Endothelial cell (in vitro differentiated cells): ENCODE results near the gene RBM44.

DNA sequence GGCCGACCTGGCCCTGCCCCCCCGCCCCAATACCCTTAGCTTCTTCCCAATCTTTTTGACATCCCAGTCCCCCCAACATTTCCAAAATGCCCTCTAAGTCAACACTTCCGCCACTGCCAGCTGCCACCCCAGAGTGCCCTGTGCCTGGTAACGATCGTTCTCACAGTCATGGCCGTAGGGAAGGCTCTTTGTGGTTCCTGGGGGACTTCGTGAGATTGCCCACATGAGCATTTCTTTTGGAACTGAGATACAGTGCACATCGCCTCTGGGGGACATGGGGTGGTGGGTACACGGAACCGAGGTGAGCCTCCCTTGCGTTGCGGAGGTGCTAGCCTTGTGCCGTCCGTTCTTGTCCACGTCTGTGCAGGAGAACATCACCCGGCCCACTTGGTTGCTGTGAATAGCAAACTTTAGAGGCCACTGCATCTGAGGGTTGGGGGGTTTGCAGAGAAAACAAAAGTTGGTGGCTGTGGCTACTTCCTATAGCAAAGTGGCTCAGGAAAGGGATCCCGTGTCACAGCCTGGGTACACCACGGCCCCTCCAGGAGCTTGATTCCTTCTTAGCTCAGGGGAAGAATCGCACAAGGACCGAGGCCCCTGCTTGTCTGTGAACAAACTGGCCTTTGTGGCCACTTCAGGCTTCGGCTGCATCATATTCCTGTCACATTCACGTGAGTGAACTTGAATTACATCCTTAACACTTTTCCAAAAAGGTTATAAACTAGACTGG is 72.5 kb downstream of the LRRFIP1 start:
- PRO-cap: no peak

DNA sequence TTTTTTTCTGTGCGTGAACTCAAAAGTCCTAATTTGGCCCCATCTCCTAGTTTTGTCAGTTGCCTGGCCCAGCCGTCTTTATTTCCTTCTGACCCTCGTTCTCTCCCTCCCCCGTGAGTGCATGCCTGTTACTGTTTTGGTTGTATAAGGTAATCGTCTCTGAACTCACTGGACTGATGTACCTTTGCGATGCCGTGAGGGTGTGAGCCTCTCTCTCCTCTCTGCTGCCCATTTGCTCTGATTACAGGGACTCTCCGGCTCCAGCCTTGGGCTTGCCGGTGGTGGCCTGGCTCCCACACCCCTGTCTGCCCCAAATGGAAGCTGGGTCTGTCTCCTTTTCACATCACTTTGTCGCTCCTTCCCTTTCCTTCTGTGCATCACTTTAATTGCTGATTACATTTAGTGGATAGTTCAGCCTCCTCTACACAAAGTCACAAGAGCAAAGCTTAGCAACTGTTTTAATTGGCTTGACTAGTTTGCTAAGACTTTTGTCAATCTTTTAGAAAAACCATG is 66.4 kb upstream of the RBM44 start:
- PRO-cap: no peak

- PRO-cap: no peak
These were observed 62.1 kb upstream of the RBM44 start for GRCh38 chr2:237736069-237737223.

DNA sequence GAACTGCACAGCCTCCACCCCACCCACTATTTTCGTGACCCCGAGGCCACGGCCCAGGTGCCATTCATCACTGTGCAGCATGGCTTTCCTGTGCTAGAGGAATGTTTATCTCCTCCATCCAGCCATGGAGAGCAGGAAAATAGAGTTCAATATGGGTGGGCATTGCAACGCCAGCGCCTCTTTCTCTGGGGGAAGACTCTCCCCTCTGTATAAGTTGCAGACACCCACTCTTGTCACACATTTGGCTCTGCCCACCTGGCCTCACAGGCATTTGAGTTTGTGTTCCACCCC is 57.8 kb upstream of the RBM44 start:
- PRO-cap: no peak

DNA sequence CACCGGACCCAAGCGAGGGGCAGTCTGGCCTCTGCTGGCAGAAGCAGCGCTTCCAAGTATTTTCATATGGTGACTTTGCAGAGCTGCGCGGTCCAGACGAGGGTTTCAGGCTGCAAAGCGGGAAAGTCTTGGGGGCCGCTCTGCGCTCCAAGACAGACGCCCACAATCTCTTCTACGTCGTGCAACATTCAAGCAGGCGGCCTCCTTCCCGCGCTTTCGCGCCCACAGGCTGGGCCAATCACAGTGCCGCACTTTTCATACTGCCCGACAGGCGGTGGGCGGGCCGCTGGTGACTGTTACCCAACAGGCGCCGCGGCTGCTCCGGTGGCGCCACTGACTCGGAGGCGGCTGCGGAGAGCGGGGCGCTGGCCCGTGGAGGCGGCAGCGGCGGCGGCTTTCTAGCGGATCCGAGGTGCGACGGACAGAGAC is at the start of gene RBM44:
RBM44 (plus strand) TSS at position 330 of the 429 bp plus-strand sequence.
- PRO-cap: no peak

GRCh38 chr2:237860624-237860834 is 1.1 kb downstream of the RAMP1 start:
- PRO-cap: no peak

GRCh38 chr2:237922422-237923312 is 44.1 kb upstream of the UBE2F start:
- PRO-cap: no peak

GRCh38 chr2:237964911-237965594 is 1.8 kb upstream of the UBE2F start:
- PRO-cap: no peak

DNA sequence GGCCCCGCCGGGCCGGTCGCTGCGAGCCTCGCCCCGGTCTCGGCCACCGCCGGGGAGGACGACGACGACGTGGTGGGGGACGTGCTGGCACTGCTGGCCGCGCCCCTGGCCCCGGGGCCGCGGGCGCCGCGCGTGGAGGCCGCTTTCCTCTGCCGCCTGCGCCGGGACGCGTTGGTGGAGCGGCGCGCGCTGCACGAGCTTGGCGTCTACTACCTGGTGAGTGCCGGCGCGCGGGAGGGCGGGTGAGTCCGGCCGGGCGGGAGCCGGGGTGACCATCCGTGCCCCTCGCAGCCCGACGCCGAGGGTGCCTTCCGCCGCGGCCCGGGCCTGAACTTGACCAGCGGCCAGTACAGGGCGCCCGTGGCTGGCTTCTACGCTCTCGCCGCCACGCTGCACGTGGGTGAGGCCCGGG is 5.0 kb downstream of the ERFE start:
- PRO-cap: no peak

DNA sequence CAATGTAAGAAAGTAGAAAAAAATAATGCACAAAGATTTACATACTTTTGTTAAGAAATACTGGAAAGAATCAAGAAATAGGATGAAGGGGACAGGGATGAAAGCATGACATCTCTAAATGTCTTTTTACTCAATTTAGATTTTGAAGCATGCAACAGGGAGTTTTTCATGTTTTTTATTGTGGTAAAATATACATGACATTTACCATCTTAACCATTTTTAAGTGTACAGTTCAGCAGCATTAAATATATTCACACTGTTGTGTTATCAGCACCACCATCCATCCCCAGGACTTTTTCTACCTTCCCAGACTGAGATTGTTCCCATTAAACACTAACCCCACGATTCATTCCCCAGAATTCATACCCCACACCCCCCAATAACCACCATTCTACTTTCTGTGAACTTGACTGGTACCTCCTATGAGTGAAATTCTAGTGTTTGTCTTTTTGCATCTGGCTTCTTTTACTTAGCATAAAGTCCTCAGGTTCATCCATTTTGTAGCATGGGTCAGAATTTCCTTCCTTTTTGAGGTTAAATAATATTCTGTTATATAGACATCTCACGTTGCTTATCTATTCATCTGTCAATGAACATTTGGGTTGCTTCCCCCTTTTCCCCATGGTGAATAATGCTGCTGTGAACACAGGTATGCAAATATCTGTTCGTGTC is 18.5 kb downstream of the ERFE start:
- PRO-cap: no peak

GRCh38 chr2:238202652-238203407 is 665 bp downstream of the ILKAP start:
- PRO-cap: unidirectional peak, plus-strand start at chr2:238203063; bidirectional peak, plus-strand start at chr2:238203337, minus-strand start at chr2:238203339

- PRO-cap: no peak
These were observed 1.5 kb upstream of the HES6 start for GRCh38 chr2:238241131-238241893.

- PRO-cap: bidirectional peak, plus-strand start at chr2:238287886, minus-strand start at chr2:238287745
These were observed 939 bp downstream of the PER2 start for GRCh38 chr2:238287318-238288024.

GRCh38 chr2:238290994-238291193 is 2.5 kb upstream of the PER2 start:
- PRO-cap: no peak

DNA sequence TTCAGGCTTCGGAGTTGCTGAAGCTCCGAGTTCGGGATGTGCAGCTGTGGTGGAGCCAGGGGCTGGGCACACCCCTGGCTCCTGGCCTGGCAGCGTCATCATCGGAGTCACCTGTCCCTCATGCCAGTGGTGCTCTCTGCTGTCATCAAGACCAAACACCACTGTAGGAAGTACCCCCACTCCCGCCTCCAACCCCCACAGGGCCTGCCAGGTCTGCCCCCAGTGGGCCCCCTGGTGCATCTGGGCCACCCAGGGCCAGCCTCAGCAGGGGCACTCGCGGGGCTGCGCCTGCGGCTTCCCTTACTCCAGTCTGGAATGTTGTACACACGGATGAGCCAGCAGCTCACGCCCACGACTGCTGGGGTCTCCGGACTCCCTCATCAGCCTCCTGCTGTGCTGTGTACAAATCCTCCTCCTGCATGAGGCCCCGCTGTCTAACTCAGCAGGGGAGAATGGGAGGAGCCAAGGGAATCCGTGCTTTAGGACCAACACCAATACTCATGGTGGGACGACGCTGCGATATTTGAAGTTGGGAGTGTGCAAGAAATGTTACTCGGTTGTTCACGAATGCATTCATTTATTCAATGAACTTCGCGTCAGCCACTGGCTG is 783 bp upstream of the ASB1 start:
- PRO-cap: no peak

DNA sequence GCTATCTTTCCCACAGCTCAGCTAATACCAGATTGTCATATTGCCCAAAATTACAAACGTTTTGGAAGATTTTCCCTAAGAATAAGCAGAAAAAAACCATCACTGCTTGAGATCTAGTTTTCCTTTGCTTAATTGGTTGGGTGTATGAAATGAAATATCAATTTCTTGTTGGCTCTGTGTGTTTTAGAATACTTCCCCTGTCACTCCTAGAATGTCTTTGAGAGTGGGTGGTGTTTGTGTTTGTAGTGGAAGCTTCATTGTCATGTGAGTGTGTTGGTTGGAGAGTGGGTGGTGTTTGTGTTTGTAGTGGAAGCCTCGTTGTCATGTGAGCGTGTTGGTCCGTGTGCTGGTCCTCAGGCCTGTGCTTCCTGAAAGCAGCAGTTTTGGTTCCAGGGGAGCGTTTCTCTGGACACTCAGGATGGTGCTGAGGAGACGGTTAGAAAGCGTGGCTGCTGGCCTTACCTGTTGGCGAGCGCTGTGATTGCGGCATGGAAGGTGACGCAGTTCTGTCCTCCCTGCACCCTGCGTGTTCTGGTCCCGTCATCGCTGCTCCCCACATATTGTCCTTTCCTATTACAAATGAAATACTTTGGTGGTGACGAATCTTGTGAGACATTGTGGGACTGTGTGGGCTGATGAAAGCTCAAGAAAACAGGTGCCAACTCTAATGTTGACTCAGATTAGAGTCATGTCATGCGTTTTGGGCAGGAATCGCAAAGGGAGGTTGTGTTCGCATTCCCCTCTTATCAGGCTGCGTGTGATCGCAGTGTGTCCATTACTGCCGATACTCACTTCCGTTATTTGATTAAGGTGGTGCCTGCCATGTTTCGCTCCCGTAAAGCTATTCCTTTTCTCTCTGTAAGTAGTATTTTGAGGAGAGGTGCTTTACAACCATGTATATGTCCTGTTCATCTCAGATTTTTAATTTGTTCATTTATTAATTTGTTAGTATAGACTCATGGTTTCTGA is 12.6 kb downstream of the ASB1 start:
- PRO-cap: unidirectional peak, plus-strand start at position 380 of the sequence

GRCh38 chr2:238596659-238597026 is 169.9 kb downstream of the ASB1 start:
- PRO-cap: no peak

DNA sequence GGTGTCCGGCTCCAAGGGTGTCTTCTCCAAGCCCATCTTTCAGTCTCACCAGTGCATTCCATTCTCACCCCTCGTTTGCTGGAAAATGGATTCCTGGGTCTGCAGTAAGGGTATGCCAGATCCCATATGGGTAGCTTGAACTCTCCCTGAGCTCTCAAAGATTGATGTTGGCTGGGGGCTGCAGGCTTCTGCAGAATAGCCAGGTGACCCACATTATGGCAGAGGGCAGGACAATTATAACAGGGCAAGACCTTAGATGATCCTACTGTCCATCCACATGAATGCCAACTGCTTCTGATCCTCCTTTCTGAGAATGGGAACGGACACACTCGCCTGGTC is 144.3 kb upstream of the TWIST2 start:
- PRO-cap: no peak

DNA sequence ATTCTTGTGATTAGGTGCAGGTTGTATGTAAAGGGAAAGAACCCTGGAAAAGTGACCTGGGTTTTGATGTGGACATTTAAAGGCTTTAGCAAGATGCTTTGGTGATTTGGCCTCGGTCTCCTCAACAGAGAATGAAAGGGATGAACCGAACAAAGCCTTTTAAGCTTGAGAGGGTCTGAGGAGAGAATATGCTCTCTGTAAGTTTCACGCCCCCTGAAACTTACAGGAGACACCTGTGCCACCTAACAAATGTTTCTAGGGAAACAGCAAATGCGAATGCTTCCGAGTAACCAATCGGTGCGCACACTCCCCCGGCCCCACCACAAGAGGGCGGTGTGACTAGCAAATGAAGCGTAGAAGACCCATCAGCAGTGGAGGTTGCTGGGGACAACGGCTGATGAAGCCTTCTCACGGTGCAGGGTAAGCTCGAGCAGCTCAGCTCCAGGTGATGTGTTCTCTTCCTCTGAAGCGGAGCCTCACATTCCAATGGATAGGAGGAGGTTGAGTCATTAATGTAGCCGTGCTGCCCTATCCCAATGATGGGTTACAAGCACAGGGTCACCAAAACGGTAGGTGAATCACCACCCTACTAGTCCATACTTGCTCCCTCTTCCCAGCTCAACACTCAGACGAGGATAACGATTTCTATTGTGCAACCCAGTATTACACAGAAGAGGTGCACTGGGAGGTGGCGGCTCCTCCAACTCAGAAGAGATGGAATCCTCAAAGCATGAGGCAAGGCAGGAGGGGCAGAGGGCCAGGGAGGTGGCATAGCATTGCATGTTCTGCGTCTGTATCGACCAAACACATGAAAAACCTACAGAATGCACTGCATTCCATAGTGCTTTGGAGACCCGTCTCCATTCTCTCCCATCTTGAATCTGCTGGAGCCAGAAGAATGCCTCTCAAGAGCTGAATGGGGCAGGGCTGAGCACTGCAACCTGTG is 127.6 kb upstream of the TWIST2 start:
- PRO-cap: no peak

DNA sequence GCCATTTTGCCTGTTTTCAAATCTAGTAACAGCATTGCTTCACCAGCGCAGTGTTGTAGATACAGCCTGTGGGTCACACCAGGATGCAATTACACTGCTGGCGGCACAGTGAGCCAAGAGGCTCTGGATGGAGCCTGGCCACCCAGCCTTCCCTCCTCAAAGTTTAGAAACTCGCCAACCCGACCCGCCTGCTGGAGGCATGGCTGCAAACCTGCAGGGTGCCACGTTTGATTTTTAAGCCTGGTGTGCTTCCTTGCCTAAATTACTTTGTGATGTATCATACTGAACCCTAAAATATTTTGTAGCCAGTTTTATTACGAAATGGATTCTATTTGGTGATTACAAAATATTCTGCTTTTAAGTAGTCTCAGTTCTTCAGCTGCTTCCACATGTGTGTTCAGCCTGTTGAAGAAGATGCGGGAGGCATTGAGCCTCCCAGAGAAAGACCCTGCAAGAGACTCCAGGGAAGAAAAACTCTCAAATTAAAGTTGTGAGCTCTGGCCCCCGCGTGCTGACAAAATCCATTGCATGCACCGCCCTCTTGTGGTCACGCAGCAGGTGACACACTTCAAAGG is 63.2 kb upstream of the TWIST2 start:
- PRO-cap: no peak